Bronchial lymph node (tissue), 1 donor: ENCODE results near the genes SREBF1, SHMT1 and FBXW10.

DNA sequence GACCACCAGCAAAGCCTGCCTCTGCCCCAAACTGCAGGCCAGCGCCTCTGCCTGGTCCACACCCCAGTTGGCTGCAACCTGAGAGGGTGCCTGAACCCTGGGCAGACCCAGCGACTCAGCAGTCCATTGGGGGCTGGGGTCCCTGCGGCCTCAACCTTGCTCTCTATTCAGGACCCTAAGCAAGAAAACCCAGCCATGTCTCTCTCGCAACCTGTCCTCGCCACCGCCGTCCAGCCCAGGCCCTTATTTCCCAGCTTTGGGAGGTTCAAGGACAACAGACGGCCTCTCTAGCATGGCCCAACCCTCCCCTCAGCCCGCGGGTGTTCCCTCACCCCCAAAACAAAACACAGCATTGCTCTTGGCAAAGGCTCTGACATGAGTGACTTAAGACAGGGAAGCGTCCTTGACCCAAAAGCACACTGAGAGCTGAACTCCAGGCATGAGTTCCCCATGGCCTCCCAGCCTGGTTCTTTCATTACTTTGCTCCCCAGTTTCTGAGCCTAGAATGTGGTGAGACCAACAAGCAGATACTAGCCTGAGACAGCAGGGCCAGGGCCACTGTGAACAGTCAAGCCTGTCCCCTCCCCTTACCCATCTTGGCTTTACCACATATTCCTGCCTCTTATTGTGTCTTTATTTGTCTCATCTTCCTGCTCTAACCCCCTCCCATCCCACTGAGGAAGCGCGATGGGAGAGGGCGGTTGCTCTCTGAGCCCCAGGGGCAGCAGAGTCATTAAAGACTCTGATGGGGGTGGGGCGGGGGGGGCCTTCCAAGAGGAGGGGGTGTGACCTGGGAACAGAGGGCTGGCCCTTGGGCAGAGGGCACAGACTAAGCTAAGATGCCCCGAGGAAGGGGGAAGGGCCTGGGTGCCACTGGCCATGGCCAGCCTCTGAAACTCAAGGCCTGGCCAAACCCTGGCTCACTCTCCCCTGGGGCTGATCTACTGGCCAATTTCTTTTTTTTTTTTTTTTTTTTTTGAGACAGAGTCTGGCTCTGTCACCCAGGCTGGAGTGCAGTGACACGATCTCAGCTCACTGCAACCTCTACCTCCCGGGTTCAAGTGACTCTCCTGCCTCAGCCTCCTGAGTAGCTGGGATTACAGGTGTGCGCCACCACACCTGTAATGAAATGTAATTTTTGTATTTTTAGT, 11.8 kb downstream of the SREBF1 start:
- PRO-cap, result no peak

- PRO-cap, result bidirectional peak, plus-strand start at chr17:17837122, minus-strand start at chr17:17836979
Observed at GRCh38 chr17:17836457-17837277, at the start of gene SREBF1. Gene SREBF1, minus strand, starts transcription at chr17:17836986.

- PRO-cap, result bidirectional peak, plus-strand start at chr17:17837651, minus-strand start at chr17:17837573
Observed at GRCh38 chr17:17837278-17837821, 564 bp upstream of the SREBF1 start.

GRCh38 chr17:17854072-17854531, 17.3 kb upstream of the SREBF1 start:
- PRO-cap, result no peak

DNA sequence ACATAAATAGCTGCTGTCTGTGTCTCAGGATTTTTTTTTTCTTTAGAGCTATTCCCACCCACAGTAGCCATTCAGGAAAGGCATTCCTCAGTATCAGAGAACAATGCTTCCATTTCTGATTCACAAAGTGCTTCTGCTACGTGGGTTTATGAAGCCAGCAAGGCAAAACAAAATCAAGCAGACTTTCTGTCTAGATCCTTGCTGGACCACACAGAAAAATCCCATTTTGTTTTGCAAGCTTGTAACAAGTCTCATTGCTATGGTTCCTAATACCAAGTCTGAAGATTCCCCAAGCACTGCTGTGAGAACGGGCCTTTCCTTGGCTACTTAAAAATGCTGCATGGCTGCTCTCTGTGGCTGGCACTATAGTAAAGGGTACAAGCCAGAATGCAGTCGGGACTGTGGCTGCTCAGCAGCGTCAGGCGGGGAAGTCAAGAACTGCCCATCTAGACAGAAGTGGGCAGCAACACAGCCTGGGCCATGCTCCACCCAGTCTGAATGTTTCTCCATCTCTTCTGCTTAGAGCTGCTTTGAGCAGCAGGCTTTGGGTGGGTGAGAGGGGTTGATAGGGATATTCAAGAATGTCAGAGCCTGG, 43.3 kb downstream of the TOM1L2 start:
- PRO-cap, result no peak

- PRO-cap, result unidirectional peak, plus-strand start at chr17:17959630; unidirectional peak, plus-strand start at chr17:17960054
Observed at GRCh38 chr17:17959115-17960313, 12.7 kb downstream of the TOM1L2 start.

GRCh38 chr17:17973815-17974144, 1.1 kb downstream of the DRC3 start:
- PRO-cap, result no peak

- PRO-cap, result no peak
Observed at GRCh38 chr17:18104945-18105399, 3.6 kb upstream of the MYO15A start.

- PRO-cap, result no peak
Observed at GRCh38 chr17:18138220-18138856, 29.8 kb downstream of the MYO15A start.

DNA sequence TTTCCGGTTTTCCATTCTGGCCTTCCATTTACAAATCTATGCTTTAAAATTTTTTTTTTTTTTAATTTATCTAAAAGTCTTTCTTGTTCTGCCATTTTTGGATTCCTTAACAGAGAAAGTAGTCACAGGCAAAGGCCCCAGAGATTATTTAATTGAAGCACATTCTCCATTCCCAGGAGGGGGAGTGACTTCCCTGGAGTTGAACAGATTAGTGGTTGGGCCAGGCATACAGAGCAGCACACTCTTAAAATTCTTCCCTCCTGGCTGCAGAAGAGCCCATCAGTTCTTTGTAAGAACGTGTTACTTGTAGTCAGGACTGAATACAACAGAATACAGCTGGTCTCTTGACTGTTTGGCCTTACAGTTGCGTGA, 1.7 kb downstream of the ALKBH5 start:
- PRO-cap, result unidirectional peak, plus-strand start at position 211 of the sequence

DNA sequence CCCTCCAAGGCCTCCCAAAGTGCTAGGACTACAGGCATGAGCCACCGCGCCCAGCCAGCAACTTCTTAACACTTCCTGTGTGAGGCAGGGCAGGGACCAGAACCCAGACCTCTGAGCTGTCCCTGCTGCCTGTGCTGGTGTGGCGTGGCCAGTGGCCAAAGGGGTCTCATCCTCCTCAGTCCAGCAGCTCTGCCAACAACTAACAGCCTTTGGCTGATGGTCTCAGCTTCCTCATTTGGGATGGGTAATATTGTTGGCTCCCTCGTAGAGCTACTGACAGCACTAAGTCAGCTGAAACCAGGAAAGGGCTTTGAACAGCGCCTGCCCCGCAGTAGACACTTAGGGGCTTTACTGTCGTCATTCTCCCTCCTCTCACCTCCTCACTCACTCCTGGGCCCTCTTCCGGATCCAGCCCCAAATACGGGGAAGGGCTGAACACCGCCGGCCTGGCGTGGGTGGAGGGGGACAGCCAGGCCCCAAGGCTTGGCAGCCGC, 1.3 kb upstream of the LLGL1 start:
- PRO-cap, result no peak

DNA sequence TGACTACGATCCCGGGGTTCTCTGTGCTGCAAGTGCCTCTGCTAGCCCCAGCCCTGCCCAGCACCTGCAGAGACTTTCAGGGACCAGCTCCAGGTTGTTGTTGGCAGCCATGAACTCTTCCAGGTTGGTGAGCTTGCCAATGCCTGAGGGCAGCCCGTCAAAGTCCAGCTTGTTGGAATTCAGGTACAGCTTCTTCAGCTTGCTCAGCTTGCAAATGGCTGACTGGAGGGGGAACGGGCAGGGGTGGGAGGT, 5.4 kb downstream of the FLII start:
- PRO-cap, result no peak

DNA sequence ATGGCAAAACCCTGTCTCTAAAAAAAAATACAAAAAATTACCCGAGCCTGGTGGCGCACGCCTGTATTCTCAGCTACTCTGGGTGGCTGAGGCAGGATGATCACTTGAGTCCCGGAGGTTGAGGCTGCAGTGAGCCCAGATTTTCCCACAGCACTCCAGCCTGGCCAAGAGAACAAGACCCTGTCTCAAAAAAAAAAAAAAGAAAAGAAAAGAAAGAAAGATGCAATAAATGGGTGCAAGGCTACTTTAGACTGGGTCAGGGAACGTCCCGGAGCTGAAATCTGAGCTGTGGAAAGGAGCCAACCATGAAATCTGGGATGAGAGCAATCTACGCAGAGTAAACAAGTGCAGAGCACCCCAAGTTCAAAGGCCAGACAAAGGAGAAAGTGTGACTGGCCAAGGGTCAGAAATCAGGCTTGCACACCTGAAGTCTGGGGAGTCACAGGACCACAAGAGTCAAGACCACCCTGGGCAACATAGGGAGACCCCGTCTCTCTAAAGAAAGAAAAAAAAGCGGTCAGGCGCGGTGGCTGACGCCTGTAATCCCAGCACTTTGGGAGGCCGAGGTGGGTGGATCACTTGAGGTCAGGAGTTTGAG, 2.9 kb downstream of the SHMT1 start:
- PRO-cap, result no peak

- PRO-cap, result bidirectional peak, plus-strand start at chr17:18363687, minus-strand start at chr17:18363495
Observed at GRCh38 chr17:18363095-18363933, at the start of gene SHMT1. Gene SHMT1, minus strand, starts transcription at chr17:18363550.

GRCh38 chr17:18610066-18610523, 34.1 kb downstream of the TBC1D28 start:
- PRO-cap, result no peak

DNA sequence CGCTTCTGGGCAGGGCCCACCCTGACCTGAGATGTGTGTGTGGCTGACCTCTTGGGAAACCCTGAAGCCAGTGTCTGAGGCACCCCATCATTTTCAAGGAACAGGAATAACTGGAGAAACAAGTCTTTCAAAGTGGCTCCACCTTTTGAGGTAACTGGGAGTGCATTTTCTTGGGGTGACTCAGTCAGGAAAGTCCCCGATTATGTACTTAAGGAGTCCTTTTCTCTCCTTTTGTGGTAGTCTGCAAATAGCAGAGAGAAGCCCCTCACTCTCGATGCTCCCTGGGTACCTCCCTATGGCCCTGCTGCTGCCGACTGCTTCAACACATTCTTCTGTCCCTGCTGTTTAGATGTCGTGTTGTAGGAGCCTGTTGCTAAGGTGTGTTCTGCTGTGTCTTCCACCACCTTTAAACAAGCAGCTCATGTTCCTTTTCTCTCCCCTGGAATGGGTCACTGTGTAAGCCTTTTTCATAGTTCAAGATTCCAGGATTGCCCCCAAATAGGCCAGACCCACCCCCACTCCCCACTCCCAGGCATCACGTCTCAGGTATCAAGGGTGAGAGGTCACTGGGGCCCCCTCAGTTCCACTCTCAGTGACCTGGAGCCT, 25.1 kb upstream of the FBXW10 start:
- PRO-cap, result no peak

GRCh38 chr17:18743796-18744310, at the start of gene FBXW10:
Gene FBXW10, plus strand, starts transcription at chr17:18744054.
- PRO-cap, result no peak

DNA sequence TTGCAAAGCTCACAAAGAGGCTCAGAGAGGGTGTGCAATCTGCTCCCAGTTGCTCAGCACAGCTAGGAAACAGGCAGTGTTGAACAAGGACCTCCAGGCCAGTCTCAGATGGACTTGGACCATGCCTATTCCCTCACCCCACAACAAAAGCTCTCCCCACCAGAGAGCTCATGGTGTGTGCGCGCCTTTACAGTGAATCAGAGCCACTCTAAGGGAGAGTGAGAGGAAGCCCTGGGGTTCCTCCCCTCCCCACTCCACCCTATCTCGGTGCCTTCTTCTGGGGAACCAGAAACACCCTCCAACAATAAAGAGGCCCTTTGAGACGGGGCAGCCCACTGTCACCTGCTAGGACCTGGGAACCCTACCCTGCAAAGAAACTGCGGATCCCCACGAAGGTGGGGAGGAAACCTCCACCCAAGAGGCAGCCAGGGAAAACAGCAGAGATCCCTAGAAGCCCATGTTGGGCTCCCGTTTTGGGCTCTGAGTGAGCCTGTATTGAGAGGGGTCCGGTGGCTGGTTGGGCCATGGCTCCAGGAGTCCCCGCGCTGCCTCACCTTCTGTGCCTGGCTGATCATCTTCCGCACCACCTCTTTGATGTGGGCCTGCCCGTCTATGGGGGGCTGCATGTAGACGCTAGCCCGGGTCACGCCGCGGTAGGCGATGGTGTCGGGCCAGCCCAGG, 1.5 kb downstream of the FAM83G start:
- PRO-cap, result no peak

GRCh38 chr17:19003664-19004628, 618 bp downstream of the FAM83G start:
- PRO-cap, result bidirectional peak, plus-strand start at chr17:19004266, minus-strand start at chr17:19004171

DNA sequence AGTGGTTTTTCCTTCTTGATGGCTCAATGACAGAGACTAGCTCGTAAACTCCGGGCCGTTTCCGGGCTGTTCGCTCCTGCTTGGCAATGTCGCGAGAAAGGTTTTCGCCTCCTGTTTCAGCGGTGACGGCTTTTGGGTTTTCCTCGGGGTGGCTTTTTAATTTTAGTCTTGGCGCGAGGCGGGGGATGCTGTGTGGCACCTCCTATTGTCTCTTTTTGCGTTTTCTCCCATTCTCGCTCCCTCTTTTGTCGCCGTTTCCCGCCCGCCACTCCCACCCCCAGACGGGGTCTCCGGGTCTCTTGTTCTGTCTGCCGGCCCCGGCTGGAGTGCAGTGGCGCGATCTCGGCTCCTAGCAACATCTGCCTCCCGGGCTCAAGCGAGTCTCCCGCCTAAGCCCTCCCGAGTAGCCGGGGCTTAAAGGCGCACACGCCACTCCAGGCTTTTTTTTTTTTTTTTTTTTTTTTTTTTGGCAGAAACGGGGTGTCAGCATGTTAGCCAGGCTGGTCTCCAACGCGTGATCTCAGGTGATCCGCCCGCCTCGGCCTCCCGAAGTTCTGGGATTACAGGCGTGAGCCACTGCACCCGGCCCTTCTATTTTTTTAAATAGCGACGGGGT, 15.5 kb upstream of the GRAP start:
- PRO-cap, result no peak